Epithelial cell of proximal tubule (primary cell): ENCODE results near the gene PUM2.

DNA sequence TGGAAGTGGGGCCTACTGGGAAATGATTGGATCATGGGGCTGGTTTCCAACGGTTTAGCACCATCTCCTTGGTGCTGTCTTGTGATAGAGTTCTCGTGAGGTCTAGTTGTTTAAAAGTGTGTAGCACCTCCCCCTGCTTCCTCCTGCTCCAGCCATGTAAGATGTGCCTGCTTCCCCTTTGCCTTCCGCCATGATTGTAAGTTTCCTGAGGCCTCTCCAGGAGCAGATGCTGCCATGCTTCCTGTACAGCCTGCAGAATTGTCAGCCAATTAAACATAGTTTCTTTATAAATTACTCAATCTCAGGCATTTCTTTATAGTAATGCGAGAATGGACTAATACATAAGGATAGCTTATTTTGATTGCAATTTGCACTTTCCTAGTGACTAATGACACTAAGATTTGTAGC is 16.3 kb upstream of the LAPTM4A start:
- RAMPAGE, long total RNA: no peak
- RRBS: no CpG with 5 or more reads among the region's 4 CpGs

DNA sequence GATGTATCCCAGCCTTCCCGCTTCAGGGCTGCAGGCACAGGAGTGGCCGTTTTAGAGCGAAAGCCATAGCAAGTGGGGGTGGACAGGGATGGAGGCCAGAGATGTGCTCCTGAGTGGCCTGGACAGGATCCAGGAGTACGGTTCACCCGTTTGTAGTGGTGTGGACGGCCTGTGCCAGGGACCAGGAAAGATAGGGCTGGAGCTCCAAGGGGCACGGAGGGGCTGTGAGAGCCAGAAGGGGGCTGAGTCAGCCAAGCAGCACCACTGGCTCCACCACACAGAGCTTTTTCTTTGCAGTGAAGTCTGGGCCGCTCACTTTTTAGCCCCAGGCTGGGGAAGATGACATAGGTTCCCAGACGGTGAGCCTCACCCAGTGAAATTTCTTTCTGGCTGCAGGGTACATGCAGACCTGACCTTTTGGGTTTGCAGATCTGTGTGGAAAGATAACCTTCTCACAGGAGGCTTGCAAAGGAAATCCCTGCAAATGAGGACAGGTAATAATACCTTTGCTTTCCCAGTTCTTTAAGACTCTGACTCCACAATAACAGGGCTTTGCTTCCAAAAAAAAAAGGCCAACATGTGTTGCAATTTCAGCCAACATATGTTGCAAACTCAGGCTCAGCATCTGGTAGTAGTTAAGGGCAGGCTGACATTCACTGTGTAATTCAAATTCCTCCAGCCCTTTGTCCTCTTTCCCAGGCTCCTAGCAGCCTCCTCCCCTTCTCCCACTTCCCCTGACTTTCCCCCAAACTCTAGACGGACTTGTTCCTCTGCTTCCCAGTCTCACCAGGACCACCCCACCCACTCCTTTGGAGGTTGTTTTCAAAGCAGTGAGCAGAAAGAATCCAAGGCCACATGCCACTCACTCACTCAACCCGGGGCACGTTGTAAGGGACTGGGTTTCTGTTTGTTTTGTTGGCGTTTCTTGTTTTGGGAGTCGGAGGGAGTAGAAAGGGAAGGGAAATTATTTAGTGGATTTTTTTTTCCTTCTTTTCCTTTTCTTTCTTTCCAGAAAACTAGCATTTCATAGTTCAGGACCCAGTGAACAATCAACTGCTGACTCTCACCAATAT is 20.3 kb upstream of the LAPTM4A start:
- RAMPAGE, long total RNA: no peak
- RRBS: no CpG with 5 or more reads among the region's 14 CpGs

- RAMPAGE, long total RNA: no peak
- RRBS: no CpG with 5 or more reads among the region's 8 CpGs
Observed at GRCh38 chr2:20073910-20074540, 22.6 kb upstream of the LAPTM4A start.

DNA sequence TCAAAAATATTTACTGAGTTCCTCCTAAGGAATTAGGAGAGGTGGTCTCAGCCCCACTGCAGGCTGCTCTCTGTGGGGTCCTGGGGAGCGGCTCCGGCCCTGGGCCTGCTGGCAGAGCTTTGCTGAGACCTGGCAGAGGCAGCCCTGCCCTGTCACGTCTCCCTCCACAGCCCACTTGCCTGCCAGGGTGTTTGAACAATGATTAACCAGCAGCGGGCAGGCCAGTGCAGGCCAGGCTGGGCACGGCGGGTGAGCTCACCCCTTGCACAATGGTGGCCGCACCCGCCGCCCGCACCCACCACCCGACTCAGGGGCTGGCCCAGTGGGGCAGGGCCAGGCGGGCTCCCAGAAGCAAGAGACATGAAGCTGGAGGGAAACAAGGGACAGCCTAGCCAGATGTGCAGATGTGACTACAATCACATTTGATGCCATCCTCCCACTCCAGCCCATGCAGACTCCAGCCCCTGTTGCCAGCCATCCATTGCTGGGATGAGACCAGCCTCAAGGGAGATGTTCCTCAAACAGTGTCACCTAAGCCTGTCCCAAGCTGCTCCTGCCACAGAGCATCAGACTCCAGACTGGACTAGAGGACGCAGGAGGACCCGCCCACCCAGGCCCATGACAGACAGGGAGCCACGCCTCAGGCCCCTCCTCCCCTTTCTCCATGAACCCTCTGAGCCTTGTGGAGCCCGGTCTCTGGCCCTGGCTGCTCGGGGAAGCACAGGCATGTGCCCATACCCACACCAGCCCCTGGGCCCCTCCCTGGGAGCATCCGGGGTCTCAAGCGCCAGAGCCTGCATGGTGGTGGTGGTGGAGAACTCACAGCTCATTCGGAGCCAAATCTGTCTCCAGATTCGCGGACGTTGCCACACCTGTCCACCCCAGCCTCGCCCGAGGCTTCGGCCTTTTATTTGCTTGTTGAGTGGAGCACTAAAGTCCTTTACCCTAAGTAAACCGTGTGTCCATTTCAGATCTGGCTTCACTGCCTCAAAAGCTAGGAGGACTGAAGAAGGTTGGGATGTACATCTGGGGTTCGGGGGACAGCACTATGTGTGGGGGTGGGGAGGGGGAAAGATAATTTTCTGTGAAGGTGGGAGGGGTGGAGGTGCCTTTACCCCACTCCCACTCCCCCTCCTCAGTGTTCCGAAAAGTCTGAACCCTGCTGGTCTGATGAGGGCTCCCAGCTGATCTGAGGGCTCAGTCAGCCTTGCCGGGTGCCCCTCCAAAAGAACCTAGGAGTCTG is 44.9 kb downstream of the SDC1 start:
- RAMPAGE, long total RNA: no peak
- RRBS: 39% methylated on average over 4 of the region's 30 CpGs

- RAMPAGE, long total RNA: no peak
- RRBS: no CpG with 5 or more reads among the region's 8 CpGs
Observed at GRCh38 chr2:20197407-20197892, 27.5 kb downstream of the SDC1 start.

DNA sequence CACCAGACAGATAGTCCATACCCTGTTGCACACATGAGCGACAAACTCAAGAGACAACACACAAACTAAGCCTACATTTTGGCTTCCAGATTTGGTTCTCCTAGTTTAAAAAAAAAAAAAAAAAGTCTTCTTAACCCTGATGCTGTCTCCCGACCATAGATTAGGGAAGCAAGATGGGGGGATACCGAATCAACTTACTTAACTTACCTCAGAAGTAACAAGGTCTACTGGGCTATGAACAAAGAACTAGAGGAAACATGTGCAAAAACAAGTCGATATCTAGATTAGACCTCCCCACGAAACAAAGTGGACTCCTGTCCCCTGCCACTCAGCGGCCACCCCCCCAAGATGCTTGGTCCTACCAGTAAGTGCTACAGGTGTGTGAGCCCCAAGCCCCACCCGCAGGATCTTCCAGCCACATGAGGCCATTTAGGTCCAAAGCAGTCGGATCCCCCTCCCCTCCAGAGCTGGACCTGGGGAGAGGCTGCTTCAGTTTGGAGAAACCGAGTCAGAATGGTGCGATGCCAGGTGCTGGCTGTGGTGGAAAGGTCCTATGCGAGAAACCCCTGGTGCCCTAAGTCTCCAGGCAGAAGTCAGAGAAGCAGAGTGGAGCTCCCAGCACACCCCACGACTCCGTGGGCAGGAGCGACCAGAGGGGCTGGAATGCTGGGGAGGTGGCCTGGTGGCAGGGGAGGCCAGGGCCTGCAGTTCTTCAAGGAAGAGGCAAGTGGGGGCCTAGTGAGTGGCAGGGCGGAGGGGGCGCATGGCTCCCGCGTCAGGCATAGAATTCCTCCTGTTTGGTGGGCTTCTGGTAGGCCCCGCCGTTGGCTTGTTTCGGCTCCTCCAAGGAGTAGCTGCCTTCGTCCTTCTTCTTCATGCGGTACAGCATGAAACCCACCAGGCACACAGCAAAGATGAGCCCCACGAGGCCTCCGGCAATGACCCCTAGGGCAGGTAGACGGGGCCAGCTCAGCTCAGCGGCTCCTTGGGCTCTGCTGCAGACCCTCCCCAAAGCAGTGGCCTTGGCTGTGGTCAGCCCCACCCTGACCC is 22.6 kb downstream of the SDC1 start:
- RAMPAGE, long total RNA: no peak
- RRBS: no CpG with 5 or more reads among the region's 27 CpGs

DNA sequence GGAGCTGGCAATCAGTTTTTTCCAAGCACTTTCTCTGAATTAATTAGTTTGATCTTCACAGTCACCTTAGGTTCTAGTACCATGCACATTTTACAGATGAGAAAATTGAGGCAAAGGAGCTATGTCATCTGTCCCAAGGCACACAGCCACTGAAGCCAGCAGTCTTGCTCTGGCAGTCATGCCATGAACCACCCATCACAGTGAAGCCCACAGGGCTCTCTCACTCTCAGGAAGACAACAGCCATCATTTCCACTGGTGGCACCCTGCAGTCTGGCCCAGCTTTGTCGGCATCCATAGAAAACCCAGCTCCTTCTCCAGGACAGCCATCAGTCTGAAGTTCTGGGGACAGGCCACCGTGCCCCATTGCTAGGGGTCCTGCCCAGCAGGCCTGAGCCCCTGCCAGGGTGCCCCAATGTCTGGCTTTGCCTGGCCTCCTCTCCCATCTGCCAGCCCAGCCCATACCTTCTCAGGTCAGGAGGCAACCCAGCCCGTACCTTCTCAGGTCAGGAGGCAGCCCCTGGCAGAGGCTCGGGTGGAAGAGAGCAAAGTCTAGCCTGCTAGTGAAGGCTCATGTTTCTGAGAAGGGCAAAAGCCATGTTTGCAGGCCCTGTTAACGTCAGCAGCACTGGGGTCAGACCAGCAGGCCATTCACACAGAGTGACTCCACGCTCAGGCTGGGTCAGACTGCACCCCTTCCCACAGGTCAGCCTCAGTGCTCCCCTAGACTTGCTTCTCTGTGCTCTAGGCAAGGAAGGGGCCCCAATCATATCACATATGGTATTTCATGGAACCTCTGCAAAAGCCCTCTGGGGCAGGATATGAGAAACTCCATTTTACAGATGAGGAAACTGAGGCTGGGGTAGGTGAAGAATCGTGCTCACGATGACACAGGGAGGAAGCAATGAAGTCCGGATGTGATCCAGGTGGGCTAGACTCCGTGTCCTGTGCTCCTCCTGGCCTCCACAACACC is 9.8 kb downstream of the SDC1 start:
- RAMPAGE, long total RNA: no peak
- RRBS: 47% methylated on average over 2 of the region's 10 CpGs

- RAMPAGE, long total RNA: no peak
- RRBS: no CpG with 5 or more reads among the region's 8 CpGs
Observed at GRCh38 chr2:20288840-20289793, 61.5 kb downstream of the PUM2 start.

- RAMPAGE, long total RNA: no peak
- RRBS: 1% methylated on average over 35 of the region's 80 CpGs
Observed at GRCh38 chr2:20350480-20351220, at the start of gene PUM2. Gene PUM2 (minus strand): TSS chr2:20350844.

- RAMPAGE, long total RNA: no peak
- RRBS: no CpG with 5 or more reads among the region's 29 CpGs
Observed at GRCh38 chr2:20447668-20447981, 751 bp downstream of the RHOB start.

DNA sequence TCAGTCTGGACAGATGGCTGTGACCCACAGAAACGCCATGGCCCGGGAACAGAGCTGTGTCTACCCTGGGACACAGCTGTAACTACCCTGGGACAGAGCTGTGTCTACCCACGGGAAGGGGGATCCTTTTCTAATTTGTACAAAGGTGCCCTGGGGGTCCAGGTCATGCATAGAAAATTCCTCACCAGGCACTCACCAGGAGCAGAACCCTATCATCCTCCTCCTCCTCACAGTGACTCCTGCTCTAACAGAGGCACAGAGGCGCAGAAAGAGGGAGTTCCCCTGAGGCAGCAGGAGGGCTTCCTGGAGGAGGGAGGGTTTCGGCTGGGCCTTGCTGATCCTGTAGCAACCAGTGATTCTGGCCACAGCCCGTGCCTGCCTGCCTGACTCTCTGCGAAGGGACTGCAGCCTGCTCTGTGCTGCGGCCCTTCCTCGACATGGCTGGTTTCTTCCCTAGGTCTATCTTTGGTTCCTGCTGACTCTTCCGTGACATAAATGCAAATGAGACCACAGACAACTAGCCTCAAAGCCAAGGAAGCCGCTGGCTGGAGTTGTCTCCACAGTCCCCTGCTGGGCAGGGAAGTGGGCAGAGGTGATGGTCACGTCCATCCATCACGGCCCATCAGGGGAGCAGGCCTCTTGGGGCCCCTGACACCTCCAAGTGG is 55.6 kb downstream of the HS1BP3 start:
- RAMPAGE, long total RNA: no peak
- RRBS: no CpG with 5 or more reads among the region's 13 CpGs

DNA sequence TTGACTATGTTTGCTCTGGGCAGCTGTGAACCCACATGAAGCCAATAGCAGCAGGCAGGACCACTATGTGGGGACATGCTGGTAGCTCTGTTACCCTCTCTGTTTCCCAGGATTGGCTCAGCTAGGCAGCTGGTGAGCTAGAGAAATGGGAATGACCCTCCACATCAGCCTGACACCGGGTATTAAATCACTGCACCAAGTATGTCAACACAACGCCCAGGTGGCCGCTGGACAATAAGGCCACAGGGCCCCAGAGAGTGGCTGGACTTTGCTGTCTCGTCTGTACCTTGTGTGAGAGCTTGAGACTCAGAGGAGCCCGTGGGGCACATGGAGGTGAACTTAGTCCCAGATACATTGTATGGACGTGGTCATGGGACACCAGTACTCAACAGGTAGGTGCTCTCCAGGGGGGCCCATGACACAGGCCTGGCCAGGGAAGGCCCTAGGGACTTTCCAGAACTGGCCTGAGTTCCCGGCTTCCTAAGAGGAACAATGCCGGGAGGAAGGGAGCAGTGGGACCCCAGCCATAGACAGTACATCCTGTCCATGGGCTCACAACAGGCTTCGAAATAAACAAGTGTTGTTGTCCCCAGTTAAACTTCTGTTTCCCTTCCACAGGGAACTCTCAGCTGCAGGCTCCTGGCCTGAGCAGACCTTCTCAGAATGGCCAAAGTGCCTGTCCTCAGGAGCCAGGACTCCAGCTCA is 35.2 kb downstream of the HS1BP3 start:
- RAMPAGE, long total RNA: no peak
- RRBS: no CpG with 5 or more reads among the region's 9 CpGs

GRCh38 chr2:20617899-20618427 is 32.9 kb downstream of the HS1BP3 start:
- RAMPAGE, long total RNA: no peak
- RRBS: no CpG with 5 or more reads among the region's 13 CpGs

GRCh38 chr2:20622774-20623139 is 28.1 kb downstream of the HS1BP3 start:
- RAMPAGE, long total RNA: no peak
- RRBS: no CpG with 5 or more reads among the region's 9 CpGs

GRCh38 chr2:20635065-20635613 is 15.8 kb downstream of the HS1BP3 start:
- RAMPAGE, long total RNA: no peak
- RRBS: no CpG with 5 or more reads among the region's 6 CpGs

DNA sequence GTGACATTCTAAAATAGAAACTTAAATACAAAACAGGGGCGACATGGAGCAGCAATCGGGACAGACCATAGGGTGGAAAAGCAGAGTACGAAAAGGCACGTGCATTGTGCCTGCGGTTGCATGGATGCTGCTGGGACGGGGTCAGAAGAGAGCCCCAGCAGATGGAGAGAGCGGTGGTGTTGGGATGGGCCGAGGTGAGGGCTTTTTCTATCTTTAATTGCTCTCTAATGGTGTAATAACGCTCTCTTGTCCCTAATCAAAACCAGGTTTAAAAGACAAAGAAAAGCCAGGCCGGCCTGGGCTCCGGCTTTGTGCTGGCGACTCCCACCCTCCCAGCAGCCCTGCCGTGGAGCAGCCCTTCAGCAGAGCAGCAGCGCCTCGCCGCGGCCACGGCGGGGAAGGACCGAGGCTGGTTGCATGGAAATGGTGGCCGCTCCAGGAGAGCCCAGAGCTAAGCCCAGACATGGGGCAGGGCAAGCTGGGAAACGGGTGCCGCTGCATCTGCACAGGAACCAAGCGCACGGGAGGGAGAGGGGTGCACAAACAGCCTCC is 15.2 kb downstream of the HS1BP3 start:
- RAMPAGE, long total RNA: no peak
- RRBS: no CpG with 5 or more reads among the region's 25 CpGs

DNA sequence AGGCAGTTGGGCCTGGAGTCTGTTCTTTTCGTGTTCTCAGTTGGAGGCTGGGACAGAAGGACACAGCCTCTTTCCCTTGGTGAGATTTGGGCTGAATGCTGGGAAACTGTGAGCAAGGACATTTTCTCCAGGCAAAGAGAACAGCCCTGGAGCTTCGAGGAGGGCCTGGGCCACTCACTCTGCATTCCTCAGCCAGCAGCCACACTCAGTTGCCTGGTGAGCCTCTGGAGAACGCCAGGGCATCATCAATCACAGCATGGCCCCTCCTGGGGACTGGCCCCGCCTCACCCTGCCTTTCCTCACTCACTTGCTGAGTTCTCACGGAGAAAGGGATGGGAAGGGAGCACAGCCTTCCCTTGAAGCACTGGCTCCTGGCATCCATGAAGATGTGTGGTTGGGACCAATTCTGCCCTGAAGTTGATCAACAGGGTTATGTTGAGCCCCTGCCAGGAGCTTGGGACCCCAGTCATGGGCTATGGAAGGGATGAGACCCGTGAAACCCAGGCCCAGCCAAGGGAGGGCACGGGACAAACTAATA is 54.9 kb downstream of the APOB start:
- RAMPAGE, long total RNA: no peak
- RRBS: no CpG with 5 or more reads among the region's 7 CpGs

GRCh38 chr2:21097092-21097652 is 26.6 kb upstream of the TDRD15 start:
- RAMPAGE, long total RNA: no peak
- RRBS: no CpG with 5 or more reads among the region's 9 CpGs

DNA sequence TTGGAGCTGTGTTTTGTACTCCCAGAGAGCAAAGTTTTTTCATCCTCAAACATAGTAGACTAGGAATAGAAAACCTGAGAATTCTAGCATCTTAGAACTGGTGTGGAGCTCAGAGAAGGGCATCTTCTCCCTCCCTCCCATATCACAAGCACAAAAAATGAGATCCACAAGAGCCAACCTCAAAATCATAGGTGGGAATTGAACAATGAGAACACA is 904.1 kb downstream of the TDRD15 start:
- RAMPAGE, long total RNA: no peak

- RAMPAGE, long total RNA: no peak
- RRBS: no CpG with 5 or more reads among the region's 8 CpGs
Observed at GRCh38 chr2:22037328-22037773, 913.6 kb downstream of the TDRD15 start.